ENCODE measurements around the genes LIPC and MINDY2.

DNA sequence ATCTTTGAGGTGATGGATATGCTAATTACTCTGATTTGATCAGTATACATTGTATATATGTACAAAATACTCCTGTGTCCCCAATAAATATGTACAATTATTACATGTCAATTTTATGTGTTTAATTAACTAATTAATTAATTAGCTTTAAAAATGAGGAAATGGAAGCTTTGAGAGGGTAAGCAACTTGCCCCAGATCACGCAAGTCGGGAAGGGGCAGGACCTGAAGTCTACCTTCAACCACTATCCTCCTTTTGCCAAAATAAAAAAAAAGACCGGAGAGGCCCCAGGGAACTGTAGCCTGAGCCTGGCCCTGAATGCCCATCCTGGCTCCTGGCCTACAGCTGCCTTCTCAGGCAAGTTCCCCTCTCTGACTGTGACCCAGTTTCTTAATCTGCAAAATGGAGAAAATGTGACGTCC lies 102.2 kb upstream of the LIPC start:
- PRO-cap, result no peak
- RAMPAGE, long total RNA, 2 experiments, result no peak in any of the 2 experiments

- PRO-cap, result no peak
- RAMPAGE, long total RNA, 2 experiments, result no peak in any of the 2 experiments
Observed at GRCh38 chr15:58431459-58432059, at the start of gene LIPC. LIPC (plus strand) TSS chr15:58431991.

DNA sequence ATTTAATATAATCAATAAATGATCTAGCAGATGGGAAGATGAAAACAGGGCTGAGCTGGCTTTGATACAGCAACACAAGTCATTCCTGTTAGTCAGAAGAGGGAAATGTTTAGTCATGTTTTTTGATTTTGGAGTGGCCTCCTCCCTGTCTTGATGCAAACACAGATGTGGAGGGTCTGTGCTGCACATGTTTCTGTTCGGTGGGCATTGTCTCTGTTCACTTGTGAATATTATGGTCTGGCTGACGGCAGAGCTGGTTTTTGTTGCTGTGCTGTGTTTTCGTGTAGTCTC lies 9.9 kb downstream of the LIPC start:
- PRO-cap, result no peak
- RAMPAGE, long total RNA, 2 experiments, result no peak in any of the 2 experiments

DNA sequence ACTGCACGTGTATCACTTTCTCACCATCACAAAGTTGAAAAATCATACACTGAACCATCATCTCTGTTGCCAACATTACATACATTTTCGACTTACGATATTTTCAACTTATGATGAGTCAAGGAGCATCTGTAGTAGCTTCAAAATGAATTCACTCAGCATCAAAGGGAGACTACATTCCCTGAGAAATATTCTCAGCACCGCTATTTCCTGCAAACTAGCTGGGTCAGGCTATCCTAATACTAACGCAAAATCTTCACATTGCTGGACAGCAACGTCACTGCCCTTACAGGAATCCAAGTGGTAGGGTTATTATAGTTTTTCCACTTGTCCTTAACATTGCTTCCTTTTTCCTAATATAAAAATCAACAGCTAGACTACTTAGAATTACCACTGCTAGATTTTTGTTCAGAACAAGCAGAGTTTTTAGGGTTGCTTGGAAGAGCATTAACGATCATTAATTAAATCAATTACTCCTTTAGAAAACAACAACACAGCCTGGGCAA lies 7.1 kb downstream of the ADAM10 start:
- PRO-cap, result no peak
- RAMPAGE, long total RNA, 2 experiments, result no peak in any of the 2 experiments

DNA sequence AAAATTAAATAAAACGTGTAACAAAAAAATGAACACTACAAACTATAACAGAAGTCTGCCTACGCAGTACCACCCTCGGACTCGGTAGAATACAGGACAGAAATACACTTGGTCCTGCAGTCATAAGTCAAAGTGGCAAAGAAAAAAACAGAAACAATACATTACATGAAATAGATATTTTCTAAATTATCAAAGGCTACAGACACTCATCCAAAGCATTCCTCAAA lies 1.5 kb downstream of the ADAM10 start:
- PRO-cap, result no peak
- RAMPAGE, long total RNA, 2 experiments, result no peak in any of the 2 experiments

- PRO-cap, result bidirectional peak, plus-strand start at chr15:58771198, minus-strand start at chr15:58770968; bidirectional peak, plus-strand start at chr15:58771752, minus-strand start at chr15:58771736; unidirectional peak, minus-strand start at chr15:58771823; unidirectional peak, minus-strand start at chr15:58771848; unidirectional peak, minus-strand start at chr15:58771896
- RAMPAGE, long total RNA, 2 experiments, result start-site peak on the plus strand in 2 of 2 experiments, at chr15:58771111-58771413 at its widest, 52 to 89 reads per replicate
Observed at GRCh38 chr15:58771061-58771929, at the start of gene MINDY2. MINDY2 (plus strand) TSS chr15:58771302.

- PRO-cap, result no peak
- RAMPAGE, long total RNA, 2 experiments, result no peak in any of the 2 experiments
Observed at GRCh38 chr15:58932895-58932968, 747 bp downstream of the SLTM start.

DNA sequence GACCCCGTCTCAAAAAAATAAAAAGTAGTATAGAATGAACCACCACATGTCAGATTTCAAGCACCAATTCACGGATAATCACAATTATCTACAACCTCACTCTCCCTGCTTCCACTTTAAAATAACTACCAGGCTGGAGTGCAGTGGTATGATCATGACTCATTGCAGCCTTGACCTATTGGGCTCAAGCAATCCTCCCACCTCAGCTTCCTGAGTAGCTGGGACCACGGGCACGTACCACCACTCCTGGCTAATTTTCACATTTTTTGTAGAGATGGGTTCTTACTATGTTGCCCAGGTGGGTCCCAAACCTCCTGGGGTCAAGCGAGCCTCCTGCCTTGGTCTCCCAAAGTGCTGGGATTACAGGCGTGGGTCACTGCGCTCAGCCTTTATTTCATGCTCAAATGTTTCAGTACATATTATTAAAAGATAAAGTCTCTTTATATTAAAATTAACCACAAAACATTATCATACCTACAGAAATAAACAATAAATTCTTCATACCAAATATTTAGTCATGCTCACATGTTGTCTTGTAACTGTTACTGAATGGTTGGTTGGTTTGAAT lies 38.0 kb upstream of the LDHAL6B start:
- PRO-cap, result no peak
- RAMPAGE, long total RNA, 2 experiments, result no peak in any of the 2 experiments

DNA sequence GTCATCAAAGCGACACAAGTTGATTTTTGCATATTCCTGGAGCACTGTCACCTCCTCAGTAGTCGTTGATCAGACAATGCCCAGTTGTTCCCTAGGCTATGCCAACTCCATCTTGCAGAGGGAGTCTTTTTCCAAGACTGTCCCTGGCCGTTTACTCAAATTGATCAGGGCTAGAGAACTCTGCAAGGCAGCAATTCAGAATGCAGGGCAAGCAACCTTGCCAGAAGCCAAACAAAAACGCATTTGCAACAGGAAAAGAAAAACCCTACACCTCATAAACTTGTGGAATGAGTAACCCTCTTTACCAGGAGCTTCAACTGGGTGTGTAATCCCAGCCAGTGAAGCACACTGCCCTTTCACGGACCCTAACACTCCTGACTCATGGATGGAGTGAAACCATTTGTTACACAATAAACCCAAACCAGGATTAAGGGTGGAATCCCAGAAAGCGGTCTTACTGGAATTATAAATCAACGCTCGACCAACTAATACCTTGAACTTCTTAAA lies 14.9 kb upstream of the LDHAL6B start:
- PRO-cap, result no peak
- RAMPAGE, long total RNA, 2 experiments, result no peak in any of the 2 experiments

- PRO-cap, result no peak
- RAMPAGE, long total RNA, 2 experiments, result no peak in any of the 2 experiments
Observed at GRCh38 chr15:59258149-59258679, 51.6 kb downstream of the LDHAL6B start.

- PRO-cap, result no peak
- RAMPAGE, long total RNA, 2 experiments, result no peak in any of the 2 experiments
Observed at GRCh38 chr15:59298104-59298968, 74.3 kb downstream of the MYO1E start.

DNA sequence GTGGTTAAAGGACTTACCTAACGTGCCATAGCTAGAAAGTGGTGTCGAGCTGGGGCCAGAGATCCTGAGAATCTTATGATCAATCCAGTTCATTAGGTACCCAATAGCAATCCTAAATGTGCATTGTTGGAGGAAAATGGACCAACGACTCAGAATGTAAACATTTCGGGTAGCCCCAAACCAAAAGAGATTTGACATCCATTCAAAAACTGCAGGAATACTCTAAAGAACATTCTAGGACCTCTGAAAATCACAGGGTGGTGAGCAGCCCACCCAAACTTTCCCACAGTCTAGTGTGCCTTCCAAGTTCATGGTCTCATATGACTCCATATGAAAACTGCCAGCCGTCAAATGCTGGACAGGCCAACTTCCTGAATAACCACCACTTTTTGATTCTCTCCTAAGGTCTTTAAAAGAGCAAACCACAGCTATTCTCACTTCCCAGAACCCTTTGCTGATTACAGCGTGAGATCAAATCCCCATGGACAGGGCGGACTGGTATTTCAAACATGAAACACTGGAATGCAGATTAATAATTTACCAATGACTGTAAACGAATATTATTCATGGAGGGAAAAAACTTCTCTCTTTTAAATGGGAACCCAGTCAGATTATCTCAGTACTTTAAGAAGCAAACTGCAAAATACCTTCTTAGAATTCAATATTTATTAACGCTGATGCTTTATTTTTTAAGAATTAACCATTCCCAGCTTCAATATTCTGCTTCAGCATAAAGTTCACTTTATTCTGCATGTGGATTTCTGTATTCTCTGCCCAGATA lies 43.2 kb downstream of the MYO1E start:
- PRO-cap, result no peak
- RAMPAGE, long total RNA, 2 experiments, result no peak in any of the 2 experiments

- PRO-cap, result no peak
- RAMPAGE, long total RNA, 2 experiments, result start-site peak on the minus strand in 1 of 2 experiments, at chr15:59333332-59333456 at its widest, 7 reads per replicate
Observed at GRCh38 chr15:59333023-59333486, 39.6 kb downstream of the MYO1E start.

- PRO-cap, result no peak
- RAMPAGE, long total RNA, 2 experiments, result no peak in any of the 2 experiments
Observed at GRCh38 chr15:59406362-59406960, 31.5 kb upstream of the FAM81A start.

GRCh38 chr15:59843401-59843944 lies 154.4 kb upstream of the BNIP2 start:
- PRO-cap, result no peak
- RAMPAGE, long total RNA, 2 experiments, result no peak in any of the 2 experiments

DNA sequence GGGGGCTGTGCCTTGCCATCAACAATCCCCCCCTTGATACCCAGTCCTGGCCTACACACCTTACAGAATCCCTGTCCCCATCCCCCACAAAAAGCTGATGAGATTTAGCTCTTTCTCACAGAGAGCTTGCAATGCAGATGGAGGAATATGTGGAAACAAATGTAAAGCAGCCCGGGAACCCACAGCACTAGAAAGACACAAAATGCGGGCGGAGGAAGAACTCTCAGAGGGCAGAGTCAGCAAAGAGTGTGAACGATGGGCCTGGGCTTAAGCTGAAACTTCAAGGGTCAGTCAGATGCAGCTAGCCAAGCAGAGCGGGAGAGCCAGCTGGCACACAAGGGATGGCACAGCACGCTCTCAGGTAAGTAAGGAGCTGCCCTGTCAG lies 43.1 kb downstream of the ANXA2 start:
- PRO-cap, result no peak
- RAMPAGE, long total RNA, 2 experiments, result no peak in any of the 2 experiments

GRCh38 chr15:60362529-60363285 lies 35.1 kb downstream of the ANXA2 start:
- PRO-cap, result no peak
- RAMPAGE, long total RNA, 2 experiments, result no peak in any of the 2 experiments

DNA sequence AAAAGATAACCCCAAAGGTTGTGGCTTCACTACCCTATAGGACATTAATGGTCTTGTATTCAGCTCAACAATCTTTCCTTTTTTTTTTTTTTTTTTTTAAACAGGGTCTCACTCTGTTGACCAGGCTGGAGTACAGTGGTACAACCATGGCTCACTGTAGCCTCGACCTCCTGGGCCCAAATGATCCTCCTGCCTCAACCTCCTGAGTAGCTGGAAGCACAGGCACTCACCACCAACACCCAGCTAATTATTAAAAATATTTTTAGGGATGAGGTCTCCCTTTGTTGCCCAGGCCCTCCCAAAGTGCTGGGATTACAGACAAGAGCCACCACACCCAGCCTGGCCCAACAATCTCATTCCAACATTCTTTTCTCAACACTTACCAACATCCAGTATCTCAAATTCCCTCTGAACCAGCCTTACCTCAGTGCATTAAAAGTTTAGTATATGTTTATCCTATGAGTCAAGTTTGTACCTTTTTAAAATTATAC lies 25.1 kb downstream of the ANXA2 start:
- PRO-cap, result no peak
- RAMPAGE, long total RNA, 2 experiments, result no peak in any of the 2 experiments

- PRO-cap, result bidirectional peak, plus-strand start at chr15:60391423, minus-strand start at chr15:60391135
- RAMPAGE, long total RNA, 2 experiments, result no peak in any of the 2 experiments
Observed at GRCh38 chr15:60390806-60391591, 6.8 kb downstream of the ANXA2 start.

DNA sequence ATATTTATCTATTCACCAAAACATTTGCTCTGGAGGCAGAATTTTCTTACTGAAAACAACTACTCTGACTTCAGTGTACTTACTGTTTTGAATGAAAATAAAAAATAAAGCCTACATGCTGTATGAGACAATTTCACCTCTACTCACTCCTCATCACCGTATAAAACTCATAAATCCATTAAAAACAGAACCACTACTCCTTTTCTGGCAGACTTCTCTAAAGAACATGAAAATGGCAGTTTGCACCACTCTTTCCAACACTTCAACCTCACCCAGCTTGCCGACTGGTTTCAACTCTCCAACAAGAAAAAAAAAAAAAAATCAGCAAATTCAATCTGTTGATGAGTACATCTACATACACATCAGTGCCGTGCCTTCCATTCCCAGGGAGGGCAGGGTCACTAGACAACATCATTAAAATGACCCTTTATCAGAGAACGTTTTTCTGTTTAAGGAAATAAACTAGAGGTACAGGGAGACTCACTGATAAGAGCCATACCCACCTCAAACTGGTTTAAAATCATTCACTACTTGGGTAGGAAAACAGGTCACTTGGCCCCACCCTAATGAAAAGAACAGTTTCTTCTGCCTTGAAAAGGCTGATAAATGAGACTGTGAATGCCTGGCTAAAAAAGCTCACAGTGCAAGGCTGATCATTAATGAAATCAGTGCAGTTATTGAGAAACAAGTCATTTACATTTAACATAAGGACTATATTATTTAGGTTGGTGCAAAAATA lies 6.0 kb downstream of the ANXA2 start:
- PRO-cap, result no peak
- RAMPAGE, long total RNA, 2 experiments, result no peak in any of the 2 experiments

Data from body of pancreas (tissue), 2 donors.